Hair follicular keratinocyte (primary cell): ENCODE measurements around the genes NUDCD3, NPC1L1 and ZMIZ2.

DNA sequence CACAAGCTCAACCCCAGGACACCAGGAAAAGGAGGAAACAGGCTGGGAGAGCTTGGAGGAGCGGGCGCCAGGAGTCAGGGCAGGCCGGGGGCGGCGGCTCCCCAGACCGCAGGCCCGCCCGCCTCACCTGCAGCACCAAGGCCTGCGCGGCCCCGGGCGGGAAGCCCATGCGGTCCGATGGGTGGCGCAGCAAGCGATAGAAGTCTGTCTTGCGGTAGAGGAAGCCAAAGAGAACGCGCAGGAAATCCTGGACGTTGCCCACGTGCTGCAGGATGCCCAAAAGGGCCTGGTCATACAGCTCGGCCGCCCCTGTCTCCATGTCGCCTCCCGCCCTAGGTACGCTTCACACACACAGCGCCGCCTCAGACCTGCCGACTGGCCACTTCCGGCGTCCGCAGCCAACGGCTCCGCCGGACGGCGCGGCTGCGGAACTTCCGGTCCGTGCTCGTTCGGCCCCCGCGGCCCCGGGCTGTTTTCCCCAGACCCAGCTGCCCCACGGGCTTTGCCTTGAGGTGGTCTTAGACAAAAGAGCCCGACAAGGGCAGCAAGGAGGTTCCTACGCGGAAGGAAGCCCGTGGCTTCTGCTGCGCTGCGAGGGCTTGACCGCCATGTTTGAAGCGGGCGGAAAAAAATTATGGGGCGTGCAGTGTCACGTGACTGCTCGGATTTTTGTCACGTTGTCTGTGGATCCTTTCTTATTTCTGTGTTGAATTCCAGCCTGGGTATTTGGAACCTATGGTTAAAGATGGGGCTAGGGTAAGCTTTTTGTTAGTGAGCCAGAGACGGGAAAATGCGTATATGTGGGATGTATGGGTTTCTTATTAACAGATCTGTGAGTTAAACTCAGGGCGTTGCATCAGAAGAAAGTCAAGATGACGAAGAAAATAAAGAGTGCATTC, at the start of gene NUDCD3:
NUDCD3 (minus strand) TSS at position 377 of the 899 bp plus-strand sequence.
- RAMPAGE, long total RNA, result start-site peak on the minus strand centred at position 347 of the sequence, 36 bp wide, 295 and 46 reads in 2 replicates

DNA sequence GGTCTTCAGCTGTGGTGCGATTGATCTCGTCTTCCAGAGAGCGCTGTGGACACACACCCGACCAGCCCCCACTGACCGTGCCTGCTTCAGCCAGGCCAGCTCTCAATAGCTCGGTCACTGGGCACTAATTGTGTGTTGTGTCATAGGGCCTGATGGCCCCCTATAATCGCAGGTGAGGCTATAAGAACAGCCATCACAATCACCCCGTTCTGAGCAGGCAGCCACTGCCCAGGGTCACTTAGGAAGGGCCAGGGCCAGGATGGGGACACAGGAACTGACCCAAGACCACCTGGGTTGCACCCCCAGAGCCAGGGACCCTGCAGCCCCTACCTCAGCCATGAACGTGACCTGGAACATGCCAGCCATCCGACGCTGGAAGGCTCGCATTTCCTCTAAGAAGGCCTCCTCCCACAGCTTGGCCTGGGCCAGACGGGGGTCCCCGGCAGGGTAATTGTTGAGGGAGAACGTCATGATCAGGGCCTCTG, 5.2 kb downstream of the NPC1L1 start:
- RAMPAGE, long total RNA, result no peak

GRCh38 chr7:44540933-44542067, at the start of gene NPC1L1:
Gene NPC1L1, minus strand, starts transcription at chr7:44541330.
- RAMPAGE, long total RNA, result no peak

DNA sequence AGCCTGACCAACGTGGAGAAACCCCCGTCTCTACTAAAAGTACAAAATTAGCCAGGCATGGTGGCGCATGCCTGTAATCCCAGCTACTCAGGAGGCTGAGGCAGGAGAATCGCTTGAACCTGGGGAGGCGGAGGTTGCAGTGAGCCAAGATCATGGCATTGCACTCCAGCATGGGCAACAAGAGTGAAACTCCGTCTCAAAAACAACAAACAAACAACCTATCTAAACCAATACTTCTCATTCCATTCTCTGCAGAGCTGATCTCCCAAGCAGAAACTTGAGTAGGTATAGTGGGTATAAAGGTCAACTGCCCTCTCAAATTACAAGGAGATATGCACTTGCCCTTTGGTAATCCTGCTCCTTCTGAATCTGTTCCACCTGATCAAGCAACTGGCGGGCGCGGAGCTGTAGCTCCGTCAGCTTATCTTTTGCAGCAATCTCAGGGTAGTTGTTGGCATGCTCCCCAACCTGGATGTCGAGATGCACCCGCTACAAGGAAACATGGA, 1.2 kb downstream of the TMED4 start:
- RAMPAGE, long total RNA, result no peak

GRCh38 chr7:44629124-44629556, 22.7 kb downstream of the OGDH start:
- RAMPAGE, long total RNA, result no peak

DNA sequence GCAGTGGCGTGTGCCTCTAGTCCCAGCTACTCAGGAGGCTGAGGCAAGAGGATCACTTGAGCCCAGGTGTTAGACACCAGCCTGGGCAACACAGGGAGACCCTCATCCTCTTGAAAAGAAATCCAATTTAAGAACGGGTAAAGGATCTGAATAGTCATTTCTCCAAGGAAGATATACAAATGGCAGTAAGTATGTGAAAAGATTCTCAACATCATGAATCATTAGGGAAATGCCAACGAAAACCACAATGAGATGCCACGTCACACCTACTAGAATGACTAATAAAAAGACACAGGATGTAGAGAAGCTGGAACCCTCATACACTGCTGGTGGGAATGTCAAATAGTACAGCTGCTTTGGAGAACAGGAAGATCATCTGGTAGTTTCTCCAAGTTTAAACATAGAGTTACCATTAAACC, 13.3 kb upstream of the ZMIZ2 start:
- RAMPAGE, long total RNA, result no peak

DNA sequence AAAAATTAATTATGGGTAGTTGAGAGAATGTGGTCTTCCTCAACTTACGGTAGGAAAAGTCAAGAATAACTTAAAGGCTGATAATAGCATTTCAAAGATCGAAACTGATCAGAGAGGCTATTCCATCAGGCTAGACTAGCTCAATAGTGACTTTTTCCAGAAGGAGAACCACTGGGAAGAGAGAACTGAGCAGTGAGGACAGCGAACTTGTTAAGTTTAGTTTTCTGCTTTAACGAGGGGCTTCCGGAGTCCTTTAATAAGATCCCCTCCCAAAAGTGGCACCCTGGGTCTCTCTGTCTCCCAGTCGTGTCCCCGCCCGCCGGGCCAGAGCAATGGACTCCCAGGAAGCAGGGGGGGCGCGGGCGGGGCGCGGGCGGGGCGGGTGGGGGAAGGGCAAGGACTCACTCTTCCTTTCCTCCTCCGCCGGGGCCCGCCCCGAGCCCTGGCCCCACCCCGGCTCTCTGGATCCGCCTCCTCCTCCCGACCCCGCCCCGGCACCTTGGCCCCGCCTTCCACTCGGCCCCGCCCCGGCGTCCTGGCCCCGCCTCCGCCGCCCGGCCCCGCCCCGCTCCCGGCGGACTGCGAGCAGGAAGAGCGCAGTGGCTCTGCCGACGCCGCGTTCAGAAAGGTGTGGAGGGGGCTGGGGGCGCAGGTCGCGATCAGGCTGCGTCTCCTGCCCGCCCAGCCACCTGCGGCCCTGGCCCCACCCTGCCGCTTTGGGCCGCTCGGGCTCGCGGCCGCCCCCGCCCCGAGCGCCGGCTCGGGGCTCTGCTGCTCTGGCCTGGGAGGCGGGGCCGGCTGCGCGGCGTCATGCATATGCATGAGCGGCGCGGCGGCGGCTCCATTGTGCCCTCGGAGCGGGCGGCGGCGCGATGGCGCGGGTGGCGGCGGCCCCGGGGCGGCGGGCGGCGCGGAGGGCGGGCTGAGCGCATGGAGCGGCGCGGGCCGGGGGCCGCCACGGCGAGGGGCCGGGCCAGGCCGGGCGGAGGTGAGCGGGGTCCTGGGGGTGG, at the start of gene ZMIZ2:
ZMIZ2 (plus strand) TSS at position 844 of the 1,010 bp plus-strand sequence.
- RAMPAGE, long total RNA, result no peak

GRCh38 chr7:44767372-44768393, 19.0 kb downstream of the ZMIZ2 start:
- RAMPAGE, long total RNA, result no peak

- RAMPAGE, long total RNA, result no peak
These were observed 19.9 kb downstream of the ZMIZ2 start for GRCh38 chr7:44768394-44769077.

- RAMPAGE, long total RNA, result no peak
These were observed 24.6 kb downstream of the H2AZ2 start for GRCh38 chr7:44823051-44824008.

- RAMPAGE, long total RNA, result no peak
These were observed 2.7 kb downstream of the PURB start for GRCh38 chr7:44882163-44883428.

DNA sequence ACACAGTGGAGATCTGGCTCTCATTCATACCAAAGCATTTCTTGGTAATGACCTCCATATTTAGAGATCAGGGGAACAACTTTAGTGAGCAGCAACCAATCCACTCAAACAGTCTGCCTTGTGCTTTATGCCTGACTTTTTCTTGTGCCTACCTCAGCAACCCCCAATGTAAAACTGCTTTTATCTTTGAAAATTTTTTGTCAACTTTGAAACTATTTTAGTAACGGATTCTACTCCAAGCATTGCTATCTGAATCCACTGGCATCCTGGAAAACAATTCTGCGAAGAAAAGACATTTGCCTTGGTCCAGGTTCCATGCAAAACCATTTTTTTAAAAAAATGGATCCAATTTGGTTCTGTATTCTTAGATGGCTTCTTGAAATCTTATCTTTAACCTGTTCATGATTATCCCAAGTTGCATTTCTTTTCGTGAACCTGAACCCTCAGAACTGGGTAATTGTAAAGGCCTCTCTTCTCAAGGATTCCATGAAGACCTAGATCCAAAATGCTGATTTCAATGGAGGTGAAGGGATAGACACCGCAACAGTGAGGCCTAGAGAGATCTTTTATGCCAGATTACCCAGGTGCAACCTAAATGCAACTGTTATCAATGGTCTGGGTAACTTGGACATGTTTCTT, 1.8 kb downstream of the PURB start:
- RAMPAGE, long total RNA, result no peak

DNA sequence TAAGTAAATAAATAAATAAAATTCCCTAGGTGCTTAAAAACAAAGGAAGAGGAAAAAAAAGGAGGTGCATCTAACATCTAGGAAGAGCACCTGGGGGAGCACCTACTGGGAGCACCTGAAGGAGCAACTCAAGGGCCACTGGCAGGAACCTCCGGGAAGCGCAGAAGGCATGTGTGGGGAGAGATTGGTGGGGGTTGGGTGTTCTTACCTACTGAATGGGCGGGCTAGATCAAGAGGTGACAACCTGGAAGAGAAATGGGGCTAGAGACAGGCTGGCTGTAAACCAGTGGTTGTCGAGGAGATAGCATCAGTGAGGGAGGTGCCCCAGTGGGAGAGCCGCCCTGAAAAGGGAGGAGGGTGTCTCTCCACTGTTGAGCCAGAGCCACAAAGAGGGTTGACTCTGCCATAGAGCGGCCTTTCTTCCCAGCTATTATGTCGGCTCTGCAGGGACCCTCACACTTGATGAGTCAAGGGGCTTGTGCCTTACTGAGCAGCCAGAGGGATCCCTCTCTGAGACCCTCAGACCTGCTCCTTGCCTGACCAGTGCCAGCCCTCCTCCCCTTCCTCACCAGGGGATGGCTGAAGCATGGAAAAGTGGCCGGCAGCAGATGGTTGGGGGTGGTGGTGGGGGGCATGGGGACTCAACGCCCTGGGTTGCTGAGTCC, 36.3 kb upstream of the PURB start:
- RAMPAGE, long total RNA, result no peak

GRCh38 chr7:44963991-44964434, 14.8 kb downstream of the MYO1G start:
- RAMPAGE, long total RNA, result no peak

DNA sequence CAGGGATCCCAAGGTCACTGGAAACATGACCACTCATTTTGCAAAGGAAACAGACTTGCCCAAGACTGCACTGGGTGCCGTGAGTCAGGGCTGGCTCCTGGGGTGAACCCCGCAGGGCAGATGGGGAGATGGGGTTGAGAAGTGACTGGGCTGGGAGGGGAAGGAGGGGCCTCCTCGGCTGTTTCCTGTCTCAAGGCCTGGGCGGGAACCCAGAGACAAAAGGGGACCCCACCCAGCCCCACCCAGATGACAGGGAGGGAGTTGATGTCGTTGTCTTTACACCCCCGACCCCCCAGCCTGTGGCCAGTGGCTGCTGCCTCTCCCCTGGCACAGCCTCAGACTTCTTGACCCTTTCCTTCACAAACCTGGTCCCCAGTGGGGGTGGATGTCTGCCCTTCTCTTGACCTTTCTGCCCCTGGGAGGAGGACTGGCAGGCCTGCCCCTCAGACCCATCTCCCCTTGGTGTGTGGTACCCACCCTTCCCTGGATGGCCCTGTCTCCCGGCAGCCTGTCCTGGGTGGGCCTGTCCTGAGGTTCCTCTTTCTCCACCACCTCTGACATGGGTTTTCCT, 1.4 kb downstream of the MYO1G start:
- RAMPAGE, long total RNA, result no peak

DNA sequence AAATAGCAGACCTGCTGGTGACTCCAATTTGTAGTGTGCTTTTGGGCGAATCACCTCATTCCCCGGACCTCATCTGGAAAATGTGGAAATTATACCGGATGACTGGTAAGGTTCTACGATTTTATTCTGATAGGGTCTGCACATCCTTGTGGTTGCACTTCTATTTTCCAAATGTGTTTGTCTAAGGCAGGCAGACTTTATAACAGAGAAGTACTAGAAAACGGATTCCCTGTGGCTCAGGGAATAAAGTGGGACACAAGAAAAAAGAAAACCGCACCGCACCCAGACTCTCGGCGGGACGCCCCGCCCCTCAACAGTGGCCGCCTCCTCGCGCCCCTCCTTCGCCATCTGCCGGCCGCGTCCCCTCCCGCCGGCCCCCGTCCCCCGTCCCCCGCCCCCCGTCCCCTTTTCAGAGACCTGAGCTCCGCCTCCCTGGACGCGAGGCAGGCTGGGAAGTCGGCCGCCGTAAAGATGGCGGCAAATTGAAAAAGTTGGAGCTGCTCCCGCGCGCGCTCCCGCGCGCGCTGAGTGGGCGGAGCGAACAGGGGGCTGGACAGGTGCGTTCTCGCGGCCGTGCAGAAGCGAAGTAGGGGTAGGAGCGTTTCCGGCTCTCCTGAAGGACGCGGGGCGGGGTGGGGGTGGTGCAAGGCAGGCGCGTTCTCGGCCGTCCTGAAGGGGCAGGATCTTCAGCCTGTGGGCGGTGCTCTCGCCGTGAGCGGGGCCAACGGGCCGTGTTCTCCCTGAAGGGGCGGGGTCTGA, 521 bp upstream of the CCM2 start:
- RAMPAGE, long total RNA, result no peak

- RAMPAGE, long total RNA, result no peak
These were observed 7.7 kb upstream of the IGFBP1 start for GRCh38 chr7:45880636-45881007.

- RAMPAGE, long total RNA, result no peak
These were observed 6.4 kb upstream of the IGFBP1 start for GRCh38 chr7:45881712-45882488.

DNA sequence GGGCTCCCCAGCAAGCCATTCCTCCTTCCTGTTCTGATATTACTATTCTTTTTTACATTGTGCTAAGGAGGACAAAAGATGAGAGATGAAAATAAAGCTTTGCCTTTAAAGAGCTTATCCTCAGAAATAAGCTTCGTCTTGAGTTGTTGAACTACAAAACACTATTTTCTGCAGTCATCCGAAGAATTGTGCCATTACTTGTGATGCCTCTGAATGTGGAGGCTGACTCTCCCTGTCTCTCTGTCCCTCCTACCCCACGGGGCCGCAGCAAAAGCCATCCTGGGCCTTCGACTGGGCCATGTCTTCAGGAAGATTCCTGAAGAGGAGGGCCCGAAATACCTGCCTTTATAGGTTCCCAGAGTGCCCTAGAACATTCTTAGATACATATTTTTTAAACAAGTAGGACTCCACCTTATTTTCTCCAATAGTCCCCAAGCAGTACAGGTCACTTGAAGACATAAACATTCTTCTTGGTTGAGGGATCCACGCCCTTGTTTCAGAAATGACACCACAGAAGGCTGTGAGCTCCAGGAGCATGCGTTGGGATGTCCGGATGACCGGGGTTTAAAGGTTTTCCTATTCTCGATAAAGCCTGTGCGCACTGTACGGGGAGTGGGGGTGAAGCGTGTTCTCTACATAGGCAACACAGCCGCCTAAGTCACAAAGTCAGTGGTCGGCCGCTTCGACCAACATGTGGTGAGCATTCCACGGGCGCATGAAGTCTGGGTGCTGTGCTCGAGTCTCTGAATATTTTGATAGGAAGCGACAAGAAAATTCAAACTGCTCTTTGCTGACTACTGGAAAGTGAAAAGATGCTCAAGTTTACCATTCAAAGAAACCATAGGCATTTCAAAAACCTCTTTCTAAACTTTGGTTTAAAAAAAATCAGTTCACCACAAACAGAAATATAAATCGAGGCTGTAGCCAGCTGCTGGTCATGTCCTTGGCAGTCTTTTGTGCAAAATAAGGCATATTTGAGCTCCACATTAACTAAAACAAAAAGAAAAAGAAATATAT, 7.9 kb downstream of the IGFBP3 start:
- RAMPAGE, long total RNA, result no peak

DNA sequence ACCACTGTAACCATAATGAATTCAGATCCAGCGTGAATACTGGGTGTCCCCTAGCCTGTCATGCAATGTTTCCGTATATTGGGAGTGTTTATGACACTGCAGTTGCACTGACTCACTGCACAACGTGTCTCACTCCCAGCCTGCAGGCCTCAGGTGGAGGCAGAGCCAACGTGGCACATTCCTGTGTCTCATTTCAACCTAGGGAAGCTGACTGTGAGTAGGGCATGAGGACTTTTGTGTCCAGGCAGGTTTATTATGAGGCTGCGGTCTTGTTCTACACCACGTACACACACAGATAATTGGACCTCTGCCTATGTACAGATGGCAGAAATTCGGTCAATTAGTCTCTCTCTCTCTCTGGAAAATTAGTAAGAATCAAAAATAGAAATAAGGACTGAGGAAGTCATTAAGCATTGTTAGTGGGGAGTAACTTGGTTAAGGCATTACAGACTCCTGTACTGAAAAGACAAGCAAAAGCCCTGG, 299.1 kb upstream of the IGFBP3 start:
- RAMPAGE, long total RNA, result no peak